ENCODE measurements around a stretch of chr4.

- RRBS, result no CpG with 5 or more reads among the region's 5 CpGs
Observed at GRCh38 chr4:165580448-165580969, 201.7 kb downstream of the CPE start.

- RRBS, result no CpG with 5 or more reads among the region's 4 CpGs
Observed at GRCh38 chr4:168384950-168385400, 66.4 kb upstream of the DDX60 start.

DNA sequence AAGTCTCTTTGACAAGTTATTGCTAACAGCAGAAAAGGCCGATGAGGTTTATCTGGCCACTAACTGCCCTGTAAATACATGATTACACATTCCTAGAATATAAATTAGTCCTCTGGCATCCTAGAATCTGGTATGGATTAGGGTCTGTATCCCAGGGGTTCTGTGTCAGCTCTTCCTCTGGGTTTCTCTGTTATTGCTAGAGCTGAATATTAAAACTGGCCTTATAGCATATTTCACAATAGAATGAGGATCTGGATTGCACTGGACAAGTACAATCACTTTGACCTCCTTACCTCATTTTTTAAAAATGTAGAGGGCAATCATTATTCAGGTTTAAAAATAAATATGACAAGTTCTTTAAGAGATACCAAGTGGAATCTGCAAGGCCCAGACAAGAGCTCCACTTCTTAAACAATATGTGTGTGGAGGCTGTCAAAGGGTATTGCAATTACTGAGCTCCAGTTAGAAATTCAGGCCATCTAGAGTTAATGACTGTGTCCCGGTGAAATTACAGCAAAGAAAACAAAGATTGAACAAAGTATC is 1.4 kb downstream of the PALLD start:
- RRBS, result no CpG with 5 or more reads among the region's 2 CpGs

- RRBS, result no CpG with 5 or more reads among the region's 12 CpGs
Observed at GRCh38 chr4:168587334-168588337, 90.8 kb downstream of the PALLD start.

- RRBS, result no CpG with 5 or more reads among the region's 11 CpGs
Observed at GRCh38 chr4:168631936-168632203, 135.0 kb downstream of the PALLD start.

- RRBS, result no CpG with 5 or more reads among the region's 9 CpGs
Observed at GRCh38 chr4:168632491-168633456, 135.9 kb downstream of the PALLD start.

DNA sequence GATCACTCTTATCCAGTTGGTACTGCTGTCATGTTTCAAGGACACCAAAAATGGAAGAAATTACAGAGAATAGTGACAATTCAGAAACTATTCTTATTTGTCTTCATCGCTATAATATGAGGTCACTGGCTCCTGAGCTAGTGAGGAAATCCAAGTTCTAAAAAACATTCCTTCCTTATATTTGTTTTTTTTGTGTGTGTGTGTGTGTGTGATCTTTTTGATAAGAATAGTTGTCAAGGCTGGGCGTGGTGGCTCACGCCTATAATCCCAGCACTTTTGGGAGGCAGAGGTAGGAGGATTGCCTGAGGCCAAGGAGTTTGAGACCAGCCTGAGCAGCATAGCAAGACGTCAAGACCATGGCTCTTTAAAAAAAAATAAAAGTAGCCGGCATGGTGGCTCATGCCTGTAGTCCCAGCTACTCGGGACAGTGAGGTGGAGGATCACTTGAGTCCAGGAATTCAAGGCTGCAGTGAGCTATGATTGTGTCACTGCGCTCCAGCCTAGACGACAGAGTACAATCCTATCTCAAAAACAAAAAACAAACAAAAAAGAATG is 244.4 kb downstream of the PALLD start:
- RRBS, result no CpG with 5 or more reads among the region's 8 CpGs

- RRBS, result no CpG with 5 or more reads among the region's 6 CpGs
Observed at GRCh38 chr4:168803122-168803556, 206.9 kb downstream of the CBR4 start.

- RRBS, result no CpG with 5 or more reads among the region's 9 CpGs
Observed at GRCh38 chr4:168840126-168840923, 169.7 kb downstream of the CBR4 start.

DNA sequence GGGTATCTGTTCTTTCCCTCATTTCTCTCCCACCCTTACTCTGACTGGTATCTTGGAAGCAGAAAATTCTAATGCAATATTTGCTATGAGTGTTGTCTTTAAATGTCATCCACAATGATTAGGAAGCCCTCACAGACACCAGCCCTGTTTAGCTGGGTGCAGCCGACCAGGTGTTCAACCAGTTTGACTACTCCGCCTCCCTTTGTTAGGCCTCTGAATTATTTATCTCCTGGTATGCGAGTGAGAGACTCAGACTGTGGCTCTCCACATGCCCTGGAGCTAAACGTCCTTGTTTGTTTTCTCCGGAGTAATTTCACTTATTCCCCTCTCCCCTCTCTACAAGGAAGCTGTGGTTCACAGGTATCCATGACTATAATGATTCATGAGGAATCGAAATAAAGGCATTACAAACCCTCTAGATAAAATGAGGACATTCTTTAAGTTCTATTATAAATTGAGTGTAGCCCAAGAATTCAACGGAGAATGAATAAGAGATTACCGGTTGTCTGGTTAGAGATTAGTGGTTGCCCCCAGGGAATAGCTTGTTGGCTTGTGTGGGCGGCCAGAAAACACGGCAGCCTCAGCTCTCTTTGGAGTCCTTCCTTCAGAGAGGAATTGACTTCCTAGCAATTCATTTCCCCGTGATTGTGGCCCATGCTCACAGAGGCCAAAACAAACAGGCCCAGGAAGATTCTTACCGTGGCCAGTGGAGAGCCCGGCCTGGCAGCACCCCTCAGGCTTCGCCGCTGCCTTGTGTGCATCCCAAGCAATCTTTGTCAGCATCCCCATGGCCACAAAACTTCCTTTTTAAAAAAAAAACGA is 60.1 kb upstream of the CBR4 start:
- RRBS, result no CpG with 5 or more reads among the region's 16 CpGs

GRCh38 chr4:169135909-169136590 is 126.0 kb upstream of the CBR4 start:
- RRBS, result no CpG with 5 or more reads among the region's 8 CpGs

DNA sequence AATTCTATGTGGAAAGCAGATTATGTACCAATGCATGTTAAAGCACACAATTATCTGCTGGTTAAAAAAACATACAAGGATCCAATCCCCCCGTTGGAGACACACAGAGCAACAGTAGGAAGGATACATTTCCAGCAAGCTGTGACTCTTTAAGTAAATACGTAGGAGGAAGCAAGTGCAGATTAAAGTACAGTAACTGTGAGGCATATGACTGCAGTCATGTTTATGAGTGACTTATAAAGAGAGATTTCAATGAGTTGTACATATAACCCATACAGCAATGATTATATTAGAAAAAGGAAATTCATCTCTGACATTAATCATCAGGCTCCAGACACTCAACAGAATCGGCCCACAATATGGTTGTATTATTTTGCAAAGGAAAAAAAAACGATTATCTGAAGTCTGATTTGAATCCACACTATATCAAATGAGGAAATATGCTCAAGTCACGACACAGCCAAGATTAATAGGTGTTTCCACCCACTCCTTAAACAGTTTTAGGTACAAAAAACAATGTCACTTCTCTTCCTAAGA is 21.1 kb downstream of the SH3RF1 start:
- RRBS, result no CpG with 5 or more reads among the region's 5 CpGs

DNA sequence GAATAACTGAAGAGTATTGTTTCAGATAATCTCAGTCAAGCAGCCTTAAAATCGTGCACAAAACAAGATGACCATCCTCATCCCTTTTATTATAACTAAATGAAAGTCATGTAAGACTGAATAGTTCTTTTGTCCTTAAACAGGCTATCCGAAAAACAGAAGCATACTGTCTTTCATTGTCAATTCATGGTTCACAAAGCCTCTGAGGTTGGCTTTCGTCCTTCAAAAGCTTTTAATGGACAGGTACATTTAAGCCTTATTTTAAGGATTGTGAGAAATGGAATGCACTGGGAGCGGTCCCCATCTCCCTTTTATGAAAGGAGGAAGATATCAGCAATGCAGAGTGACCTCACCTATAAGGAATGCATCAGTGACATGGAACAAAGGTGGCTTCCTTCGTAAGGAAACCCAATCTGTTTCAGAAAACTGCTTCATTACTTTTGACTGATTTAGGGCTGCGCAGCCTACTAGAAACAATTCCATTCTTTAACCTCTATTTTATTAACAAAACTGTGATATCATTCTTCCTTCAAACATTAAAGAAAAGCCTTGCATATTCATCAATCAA is 19.3 kb downstream of the SH3RF1 start:
- RRBS, result no CpG with 5 or more reads among the region's 6 CpGs

DNA sequence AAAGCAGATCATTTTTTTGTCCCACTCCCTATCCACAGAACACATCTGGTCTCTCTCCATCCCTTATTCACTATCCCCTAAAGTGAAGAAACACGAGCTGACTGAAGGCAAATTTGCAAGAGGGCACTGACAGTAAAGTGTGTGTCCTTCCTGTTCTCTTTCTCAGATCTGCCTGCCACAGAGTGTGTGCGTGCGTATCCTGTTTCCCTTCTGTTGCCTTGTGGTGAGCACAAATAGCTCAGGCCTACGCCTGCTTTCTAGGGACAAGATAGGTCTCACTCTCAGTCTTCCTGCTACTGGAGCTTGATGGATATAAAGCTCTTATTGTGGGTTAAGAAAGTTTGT is 140.0 kb upstream of the SH3RF1 start:
- RRBS, result no CpG with 5 or more reads among the region's 4 CpGs

- RRBS, result no CpG with 5 or more reads among the region's 3 CpGs
Observed at GRCh38 chr4:169507434-169507908, 104.9 kb downstream of the NEK1 start.

DNA sequence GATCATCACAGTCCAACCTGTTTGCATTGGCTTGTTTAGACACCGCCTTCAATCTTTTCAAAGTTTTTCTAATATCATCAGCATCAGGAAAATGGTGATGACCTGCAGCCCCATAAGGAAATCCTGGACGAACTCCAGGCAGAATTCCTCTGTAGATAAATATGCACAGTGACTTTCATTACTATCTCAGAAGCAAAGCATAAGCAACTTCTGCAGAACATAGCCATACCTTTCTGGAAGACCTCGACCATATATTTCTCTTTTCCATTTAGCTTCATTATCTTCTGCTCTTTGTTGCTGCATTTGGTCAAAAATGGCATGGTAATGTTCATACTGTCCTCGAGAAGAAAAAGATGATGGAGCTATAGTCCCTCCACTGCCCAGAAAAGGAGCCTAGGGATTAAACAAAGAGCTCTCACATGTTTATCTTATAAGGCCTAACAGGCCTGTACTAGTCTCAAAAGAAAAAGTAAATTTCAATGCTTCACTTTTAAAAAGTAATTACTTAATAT is 56.6 kb downstream of the NEK1 start:
- RRBS, result no CpG with 5 or more reads among the region's 4 CpGs

DNA sequence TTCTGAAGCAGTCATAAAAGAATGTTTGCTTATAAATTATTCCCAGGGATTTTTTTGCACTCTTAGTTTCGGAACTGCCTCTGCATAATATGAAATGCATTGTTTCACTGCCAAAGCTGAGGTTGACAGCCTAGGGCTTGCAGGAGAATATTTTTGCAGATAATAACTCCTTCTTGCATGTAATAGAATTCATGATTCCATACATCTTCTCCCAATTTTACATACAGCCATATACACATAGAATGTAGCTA is 339.7 kb upstream of the GALNTL6 start:
- RRBS, result no CpG with 5 or more reads among the region's 1 CpG

- RRBS, result no CpG with 5 or more reads among the region's 7 CpGs
Observed at GRCh38 chr4:173247233-173247790, 78.7 kb downstream of the GALNT7 start.

DNA sequence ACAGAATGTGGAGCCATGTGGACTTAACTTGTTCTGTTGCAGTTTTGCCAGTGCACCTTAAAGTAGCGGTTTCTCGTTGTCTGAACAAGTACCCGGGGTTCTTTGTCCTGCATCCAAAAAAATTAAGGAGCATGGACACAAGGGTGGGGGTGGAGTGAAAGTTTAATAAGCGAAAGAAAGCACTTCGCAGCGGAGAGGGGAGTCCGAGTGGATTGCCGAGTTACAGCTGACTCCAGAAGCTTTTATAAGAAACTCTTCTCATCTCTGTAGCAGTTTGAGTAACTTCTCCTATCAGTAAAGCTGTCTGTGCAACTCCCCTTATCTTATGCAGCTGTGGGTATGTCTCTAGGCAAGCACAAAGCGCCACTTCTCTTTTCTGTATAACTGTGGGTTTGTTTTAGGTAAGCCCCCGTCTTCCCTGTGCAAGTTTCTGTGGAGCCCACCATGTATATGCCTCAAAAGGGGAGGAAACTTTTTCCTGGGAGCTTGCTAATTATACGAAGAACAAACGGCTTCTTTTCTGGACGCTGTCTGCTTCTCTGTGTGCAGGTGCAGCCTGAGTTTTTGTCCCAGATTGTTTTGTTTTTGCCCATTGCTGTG is 52.2 kb downstream of the HMGB2 start:
- RRBS, result no CpG with 5 or more reads among the region's 13 CpGs

DNA sequence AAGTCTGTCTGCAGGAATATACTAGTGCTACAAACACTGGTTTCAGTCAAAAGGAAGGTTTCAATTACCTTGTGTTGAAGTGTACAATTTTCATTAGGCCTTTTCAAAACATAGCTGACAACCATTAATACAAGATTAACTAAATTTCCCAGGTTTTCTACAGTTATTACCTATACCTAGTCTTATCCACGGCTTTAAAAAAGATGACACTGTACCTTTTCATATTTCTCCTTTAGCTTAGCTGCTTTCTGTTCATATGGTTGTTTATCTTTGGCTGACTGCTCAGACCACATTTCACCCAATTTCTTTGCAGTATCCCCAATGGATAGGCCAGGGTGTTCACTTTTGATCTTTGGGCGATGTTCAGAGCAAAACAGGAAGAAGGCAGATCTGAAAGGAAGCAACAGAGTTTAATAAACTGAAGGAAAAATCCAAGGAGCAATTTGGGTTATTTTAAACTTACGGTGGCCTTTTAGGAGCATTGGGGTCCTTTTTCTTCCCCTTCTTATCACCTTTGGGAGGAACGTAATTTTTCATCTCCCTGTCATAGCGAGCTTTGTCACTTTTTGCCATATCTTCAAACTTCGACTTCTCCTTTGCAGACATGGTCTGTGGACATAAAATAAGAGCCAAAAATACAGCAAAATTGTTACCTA is 1.4 kb downstream of the HMGB2 start:
- RRBS, result no CpG with 5 or more reads among the region's 6 CpGs

Measured in HGPS cell (cell line).